ENCODE results near the genes FNDC9 and ADRA1B.

DNA sequence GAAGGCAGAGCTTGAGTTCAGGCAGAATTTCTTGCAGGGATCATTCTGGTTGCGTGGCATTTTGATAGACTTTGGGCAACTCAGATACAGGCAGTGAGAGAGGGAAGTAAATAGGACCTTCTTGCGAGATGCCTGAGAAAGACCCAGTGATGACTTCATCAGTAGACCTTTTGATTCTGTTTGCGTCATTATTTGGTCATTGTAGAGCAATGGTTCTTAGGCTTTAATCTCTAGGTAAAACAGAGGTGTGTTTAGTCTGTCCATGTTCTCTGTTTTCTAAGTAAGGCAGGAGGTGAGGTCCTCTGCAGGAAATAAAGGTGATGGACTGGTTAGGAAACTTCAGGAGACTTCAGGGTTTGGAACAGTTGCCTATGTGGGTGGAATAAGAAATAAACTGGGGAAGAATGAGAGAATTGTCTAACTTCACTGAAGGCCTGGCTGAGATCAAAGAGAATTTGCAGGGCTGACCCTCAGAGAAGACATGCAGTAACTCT lies 4.1 kb downstream of the CYFIP2 start:
- PRO-cap = no peak

DNA sequence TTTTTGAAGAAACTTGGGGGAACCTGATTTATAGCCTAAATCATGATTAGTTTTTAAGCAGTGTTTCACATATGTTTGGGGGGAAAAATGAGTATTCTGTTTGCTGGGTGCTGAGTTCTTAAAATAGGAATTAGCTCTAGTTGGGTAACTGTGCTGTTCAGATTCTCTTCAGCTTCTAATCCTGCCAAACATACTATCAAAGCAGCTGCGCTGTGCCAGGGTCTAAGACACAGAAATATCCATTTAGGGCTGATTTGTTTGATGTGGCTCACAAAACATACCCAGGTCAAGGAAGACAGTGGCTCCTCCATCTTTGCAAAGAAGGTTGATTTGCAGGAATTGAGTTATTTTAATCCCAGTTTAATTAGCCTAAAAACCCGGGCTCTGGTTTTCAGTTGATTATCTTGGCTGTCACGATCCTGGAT lies 18.6 kb downstream of the CYFIP2 start:
- PRO-cap = no peak

DNA sequence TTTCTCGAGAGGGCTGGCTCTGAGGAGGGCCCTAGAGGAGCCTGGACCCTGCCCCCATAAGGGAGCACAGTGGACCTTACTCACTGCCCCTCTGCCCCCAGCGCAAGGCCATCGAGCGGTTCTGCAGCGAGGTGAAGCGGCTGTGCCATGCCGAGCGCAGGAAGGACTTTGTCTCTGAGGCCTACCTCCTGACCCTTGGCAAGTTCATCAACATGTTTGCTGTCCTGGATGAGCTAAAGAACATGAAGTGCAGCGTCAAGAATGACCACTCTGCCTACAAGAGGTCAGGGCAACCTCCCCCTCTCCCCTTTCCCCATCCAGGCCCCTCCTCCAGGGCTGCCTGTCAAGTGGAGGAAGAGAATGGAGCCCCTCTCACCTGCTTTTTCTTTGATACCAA lies 34.7 kb downstream of the CYFIP2 start:
- PRO-cap = no peak

DNA sequence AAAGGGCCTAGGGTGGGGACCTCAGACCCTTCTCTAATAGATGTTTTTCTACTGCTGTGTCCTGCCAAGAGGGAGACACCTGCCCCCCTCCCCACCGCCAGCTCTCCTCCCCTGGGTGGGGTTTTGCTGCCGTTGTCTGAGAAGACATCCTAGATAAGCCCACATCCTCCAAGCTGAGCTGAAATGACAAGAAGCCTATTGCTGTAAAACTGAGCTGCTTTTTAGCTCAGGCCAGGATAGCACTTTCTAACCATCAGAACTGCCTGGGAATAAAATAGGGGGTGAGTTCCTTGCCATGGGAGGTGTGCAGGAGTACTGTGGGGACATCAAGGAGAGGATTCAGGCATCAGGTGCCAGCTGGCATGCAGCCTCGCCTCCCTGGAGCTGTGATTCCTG lies 37.8 kb downstream of the CYFIP2 start:
- PRO-cap = unidirectional peak, plus-strand start at position 181 of the sequence

GRCh38 chr5:157345532-157345964 lies at the start of gene FNDC9:
Gene FNDC9 (minus strand): TSS chr5:157345677.
- PRO-cap = no peak

GRCh38 chr5:157383758-157384423 lies 38.4 kb upstream of the FNDC9 start:
- PRO-cap = no peak

DNA sequence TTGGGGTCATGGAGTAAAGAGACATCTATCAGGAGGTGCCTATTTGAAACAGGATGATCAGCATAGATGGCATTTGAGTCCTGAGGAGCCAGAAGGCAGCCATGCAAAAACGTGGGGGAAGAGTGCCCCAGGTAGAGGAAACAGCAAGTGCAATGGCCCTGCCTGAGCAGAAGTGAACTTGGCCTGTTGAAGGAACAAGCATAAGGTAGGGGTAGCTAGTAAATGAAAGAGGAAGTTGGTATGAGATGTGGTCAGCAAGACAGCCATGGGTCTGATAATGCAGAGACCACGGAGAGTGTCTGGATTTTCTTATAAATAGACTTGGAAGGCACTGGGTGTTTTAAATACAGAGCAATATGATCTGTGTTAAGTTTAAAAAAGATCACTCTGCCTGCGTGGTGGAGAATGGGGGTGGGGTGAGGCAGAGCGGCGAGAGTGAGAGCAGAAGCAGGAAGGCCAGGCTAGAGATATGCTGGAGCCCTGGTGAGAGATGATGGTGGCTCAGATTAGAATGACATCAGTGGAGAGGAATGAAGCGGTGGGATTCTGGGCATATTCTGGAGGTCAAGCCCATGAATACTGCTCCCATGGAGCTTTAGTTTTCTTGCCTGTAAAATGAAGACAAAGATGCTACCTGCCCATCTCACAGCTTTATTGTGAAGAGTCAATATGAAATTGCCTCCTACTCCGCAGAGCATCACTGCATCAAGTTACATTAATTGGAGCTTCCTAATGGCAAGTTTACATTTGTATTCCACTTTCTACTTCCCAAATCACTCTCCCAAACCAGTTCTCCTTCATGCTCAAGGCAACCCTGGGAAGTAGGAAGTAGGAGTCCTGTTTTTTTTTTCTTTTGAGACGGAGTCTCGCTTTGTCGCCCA lies 4.1 kb downstream of the ADAM19 start:
- PRO-cap = no peak

DNA sequence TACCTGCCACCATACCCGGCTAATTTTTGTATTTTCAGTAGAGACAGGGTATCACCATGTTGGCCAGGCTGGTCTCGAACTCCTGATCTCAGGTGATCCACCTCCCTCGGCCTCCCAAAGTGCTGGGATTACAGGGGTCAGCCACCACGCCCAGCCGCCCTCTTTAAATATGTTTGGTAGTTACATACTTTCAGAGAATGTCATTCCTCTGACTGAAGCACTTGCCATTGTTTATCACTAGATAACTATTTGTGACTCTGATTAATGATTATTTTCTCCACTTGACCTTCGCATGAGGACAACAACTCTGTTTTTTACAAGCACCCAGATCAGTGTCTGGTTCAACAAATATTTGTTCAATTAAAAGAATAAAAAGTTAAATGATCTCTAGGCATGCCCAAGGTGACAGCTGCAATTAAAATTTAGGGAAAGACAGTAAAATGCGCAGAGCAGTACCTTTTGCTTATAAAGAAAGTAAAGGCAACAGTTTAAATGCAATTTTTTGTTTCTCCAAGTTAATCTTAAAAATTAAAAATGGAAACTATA lies 56.2 kb downstream of the CLINT1 start:
- PRO-cap = no peak

DNA sequence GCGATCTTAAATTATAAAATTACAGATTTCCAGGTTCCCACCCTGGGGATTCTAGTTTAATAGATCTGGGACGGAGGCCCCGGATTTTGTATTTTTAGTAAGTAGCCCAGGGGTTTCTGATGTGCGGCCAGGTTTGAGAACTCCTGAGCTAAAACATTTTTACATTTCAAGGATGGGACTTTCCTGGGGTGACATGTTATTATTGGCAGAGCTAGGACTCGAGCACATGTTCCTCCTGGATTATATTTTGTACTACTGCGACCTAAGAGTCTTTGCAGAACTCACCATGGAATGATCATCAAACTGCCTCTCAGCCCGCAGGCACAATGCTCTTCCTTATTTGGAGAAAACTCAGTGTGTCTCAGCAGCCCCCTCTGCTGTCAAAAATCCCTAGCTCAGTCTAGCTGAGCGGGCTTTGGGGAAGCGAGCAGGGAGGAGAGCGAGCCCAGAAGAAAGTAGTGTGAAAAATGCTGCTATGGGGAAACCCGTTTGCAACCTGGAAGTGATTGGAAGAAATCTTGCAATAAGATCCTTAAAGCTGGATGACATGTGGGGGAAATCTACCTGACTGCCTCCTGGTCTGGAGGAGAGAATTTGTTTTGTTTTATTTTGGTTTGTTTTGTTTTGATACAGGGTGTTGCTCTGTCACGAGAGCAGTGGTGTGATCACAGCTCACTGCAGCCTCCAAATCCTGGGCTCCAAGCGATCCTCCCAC lies 89.8 kb upstream of the CLINT1 start:
- PRO-cap = no peak

DNA sequence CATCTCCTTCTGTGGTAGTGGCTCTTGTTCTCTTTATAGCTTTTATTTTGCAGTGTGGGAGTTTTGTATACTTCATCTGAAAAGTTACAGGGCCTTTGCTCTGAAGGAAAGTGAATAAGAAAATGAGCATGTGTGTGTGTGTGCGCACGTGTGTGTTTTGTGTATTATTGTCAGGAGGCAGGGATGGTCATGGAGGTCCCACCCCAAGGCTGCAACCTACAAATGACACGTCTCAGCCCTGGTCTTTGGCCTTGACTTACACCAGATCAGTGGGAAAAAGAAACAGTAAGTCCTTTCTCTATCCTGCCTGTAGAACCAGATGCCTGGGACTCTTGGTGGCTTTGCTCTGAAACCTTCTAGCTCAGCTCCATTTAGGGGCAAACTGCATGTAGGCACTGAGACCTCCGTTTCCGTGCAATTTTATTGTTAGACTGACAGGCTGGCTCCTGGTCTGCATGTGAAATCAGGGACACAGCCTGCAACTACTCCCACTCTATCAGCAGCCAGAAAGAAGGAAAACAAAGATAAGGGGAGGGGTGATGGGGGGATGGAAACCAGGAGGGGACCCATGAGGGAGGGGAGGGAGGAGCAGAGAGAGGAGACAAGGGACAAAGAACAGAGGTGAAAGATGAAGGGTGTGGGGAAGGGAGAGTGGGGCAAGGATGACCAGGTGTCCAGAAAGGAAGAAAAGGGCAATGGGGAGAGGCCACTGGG lies 316.5 kb upstream of the CLINT1 start:
- PRO-cap = no peak

DNA sequence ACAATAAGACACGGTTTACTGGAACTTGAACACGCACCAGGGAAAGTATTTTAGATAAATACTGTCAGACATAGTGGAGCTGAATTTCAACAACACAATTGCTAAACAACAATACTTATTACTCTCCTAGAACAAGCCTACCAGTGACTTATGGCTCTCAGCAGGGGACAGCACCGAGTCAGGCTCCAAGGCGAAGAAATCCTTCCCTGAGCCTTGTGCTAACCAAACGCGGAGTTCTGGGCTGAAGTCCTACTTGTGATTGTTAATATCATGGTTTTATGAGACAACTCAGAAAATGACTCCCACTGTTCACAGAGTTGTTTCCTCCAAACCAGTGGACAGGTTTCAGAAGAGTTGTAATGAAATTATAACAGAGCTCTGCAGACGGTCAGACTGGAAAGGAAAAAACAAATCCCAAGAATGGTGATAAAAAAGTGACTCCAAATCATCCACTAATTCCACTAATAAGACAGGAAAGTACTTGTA lies 359.6 kb downstream of the EBF1 start:
- PRO-cap = no peak

- PRO-cap = no peak
These were observed 46.3 kb downstream of the RNF145 start for GRCh38 chr5:159162737-159163705.

DNA sequence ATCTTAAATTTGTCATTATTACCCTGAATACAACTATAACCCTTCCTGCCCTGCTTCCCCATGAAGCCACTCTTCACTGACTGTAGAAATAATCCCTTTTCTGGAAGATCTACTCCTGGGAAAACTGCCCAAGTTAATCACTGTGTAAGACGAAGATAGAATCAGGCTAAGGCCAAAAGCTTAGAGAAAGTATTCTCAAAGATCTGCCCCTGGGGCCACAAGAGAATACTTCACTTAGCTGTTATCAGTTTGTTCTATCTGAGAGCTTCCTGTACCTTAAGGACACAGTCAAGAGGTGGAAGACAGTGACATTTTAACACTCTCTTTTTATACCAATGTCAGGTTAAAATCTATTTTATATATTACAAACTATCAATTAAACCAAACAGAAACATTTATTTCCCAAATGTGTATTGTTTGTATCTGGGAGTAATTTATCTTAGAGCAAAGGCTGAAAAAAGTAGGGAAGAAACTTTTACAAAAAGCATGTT lies 33.8 kb downstream of the RNF145 start:
- PRO-cap = no peak

DNA sequence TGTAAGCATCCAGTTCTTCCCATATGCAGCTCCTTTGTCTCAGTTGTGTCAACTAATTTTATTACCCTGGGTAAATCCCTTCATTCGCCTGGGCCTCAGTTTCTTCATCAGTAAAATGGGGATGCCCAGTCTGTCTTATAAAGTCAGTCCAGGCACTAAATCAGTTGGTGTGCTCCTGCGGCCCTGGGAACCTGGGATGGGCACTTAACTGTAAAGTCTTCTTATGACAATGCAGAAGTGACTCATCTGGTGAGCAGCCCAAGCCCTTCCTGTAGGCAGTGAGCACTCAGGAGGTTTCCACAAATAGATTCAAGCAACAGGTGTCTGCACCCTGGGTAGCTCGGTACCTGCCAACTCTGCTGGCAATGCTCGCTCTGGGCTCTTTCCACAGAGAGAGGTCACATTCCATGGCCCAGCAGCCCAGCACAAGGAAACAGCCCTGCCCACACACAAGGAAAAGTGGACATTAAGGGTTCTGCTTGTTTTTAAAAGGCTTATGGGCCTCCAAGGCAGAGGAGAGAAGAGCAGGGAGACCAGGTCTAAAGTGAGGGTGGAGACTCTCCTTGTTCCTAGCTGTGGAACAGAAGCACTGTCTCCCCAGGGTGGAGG lies 89.8 kb upstream of the ADRA1B start:
- PRO-cap = no peak

- PRO-cap = no peak
These were observed at the start of gene ADRA1B for GRCh38 chr5:159915744-159917018. Gene ADRA1B (plus strand): TSS chr5:159916482.

DNA sequence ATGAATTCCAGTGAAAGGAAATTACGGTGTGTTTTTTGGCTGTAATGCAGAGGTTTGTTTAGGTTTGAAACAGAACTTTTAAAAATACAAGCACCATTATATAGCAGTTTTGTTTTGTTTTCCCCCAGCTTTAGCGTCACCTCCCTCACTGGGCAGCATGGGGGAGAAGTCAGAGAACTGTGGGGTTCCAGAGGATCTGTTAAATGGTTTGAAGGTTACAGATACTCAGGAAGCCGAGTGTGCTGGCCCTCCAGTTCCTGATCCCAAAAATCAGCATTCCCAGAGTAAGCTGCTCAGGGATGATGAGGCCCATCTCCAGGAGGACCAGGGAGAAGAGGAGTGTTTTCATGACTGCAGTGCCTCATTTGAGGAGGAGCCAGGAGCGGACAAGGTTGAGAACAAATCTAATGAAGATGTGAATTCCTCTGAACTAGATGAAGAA lies 1.5 kb downstream of the TTC1 start:
- PRO-cap = no peak

GRCh38 chr5:160061643-160062004 lies 52.7 kb downstream of the TTC1 start:
- PRO-cap = no peak

DNA sequence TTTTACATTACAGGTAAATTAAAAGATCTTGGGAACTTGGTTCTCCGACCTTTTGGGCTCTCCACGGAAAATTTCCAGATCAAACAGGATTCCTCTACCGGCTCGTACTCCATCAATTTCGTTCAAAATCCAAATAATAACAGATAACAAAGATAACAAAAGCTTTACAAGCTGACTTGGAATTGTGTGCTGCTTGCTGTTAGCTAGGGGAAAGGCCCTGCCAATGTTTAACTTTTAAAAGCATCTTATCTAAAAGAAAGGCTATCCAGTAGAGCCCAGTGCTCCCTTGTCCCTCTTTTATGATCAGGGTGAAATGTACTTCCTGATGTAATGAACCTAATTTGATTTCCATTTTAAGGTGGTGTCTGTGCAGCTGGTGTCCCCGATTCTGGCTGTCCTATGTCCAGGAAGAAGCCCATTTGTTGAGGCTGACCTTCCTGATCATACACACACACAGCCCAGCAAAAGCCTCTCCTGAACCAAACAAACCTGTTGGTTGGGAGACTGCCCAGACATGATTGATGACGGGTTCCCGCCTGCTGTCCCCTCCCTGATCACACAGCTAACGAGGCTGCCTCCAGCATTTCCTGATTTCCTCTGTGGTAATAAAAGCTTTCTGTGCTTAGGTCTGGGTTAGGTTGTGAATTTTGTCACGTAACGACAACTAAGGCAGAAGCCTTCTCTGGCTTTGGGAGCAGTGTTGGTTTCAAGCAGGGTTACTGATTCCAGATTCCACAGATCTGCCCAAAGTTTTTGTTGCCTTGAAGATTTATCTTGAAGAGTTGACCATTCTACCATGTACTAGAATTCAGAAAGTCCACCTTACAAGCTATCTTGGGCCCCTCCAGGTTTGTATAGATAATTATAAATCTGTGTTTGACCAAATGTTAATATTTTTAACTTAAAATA lies 54.1 kb downstream of the PWWP2A start:
- PRO-cap = bidirectional peak, plus-strand start at position 632 of the sequence, minus-strand start at position 394 of the sequence

DNA sequence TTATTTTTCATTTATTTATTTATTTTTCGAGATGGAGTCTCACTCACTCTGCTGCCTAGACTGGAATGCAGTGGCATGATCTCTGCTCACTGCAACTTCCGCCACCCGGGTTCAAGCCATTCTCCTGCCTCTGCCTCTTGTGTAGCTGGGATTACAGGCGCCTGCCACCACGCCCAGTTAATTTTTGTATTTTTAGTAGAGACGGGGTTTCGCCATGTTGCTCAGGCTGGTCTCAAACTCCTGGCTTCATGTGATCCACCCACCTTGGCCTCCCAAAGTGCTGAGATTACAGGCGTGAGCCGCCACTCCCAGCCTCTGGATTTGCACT lies 39.6 kb upstream of the PWWP2A start:
- PRO-cap = no peak

- PRO-cap = no peak
These were observed 40.9 kb upstream of the PWWP2A start for GRCh38 chr5:160159888-160160854.

Data from colonic mucosa (tissue), 1 donor.